Epithelial cell of proximal tubule (primary cell): ENCODE measurements around the genes ONECUT1 and PYGO1.

DNA sequence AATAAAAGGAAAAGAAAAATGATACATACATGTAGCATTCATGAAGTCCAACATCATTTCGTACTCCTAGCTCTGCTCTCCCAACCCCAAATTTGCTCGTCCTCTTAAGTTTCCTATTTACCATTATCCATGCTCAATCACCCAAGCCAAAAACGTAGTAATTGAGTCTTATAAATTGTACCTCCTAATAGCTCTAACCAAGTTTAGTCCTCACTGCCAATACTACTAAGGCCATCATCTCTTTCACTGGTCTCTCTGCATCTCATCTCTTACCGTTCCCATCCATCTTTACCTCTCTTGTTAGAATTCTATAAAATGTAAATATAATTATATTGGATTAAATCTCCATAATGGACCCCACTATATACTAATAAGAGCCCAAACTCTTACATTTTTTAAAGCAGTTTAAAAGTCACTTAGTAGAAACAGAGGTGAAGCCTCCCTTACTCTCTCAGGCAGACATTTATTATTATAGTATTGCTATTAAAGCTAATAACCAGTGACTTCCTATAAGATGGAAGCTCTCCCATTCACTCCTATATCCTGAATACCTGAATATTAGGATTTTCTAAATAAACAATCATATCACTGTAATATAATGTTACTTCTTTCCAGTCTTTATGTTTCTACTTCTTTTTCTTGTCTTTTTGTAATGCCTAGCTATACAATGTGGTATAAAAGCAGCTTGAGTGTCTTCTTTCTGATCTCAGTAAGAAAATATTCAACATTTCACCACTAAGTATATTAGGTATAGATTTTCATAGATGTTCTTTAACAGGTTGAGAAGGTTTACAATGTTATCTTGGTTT lies 41.6 kb downstream of the ATOSA start:
- RAMPAGE, long total RNA, result no peak
- RRBS, result no CpG with 5 or more reads among the region's 4 CpGs

- RAMPAGE, long total RNA, result no peak
- RRBS, result no CpG with 5 or more reads among the region's 4 CpGs
Observed at GRCh38 chr15:52650582-52651242, 28.5 kb downstream of the ATOSA start.

DNA sequence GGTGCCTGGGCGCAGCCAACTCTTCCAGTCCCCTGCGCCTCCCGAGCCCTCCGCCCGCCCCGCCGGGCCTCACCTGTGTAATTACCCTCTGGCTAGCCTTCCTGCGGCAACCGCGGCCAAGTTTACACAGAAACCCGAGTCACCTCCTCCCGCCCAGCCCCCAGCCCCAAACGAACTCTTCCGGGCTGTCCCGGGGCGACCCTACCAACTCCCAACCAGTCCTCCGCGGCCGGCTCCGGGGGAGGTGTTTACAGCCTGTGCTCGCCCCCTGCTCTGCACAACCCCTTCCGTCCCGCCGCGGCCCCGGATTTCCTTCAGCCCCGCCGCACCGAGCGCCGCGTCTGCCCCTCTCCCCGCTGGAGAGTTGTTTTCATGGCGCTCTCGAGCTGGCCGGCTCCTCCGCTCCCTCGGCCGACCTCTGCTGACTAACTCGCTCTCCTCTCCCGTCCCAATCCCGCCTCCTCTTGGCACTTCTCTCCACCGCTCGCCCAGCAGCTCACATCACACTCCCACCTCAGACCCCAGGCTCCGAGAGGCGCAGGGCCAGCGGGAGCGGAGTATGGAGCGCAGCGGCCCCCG lies 600 bp downstream of the ATOSA start:
- RAMPAGE, long total RNA, result no peak
- RRBS, result 1% methylated on average over 19 of the region's 51 CpGs

DNA sequence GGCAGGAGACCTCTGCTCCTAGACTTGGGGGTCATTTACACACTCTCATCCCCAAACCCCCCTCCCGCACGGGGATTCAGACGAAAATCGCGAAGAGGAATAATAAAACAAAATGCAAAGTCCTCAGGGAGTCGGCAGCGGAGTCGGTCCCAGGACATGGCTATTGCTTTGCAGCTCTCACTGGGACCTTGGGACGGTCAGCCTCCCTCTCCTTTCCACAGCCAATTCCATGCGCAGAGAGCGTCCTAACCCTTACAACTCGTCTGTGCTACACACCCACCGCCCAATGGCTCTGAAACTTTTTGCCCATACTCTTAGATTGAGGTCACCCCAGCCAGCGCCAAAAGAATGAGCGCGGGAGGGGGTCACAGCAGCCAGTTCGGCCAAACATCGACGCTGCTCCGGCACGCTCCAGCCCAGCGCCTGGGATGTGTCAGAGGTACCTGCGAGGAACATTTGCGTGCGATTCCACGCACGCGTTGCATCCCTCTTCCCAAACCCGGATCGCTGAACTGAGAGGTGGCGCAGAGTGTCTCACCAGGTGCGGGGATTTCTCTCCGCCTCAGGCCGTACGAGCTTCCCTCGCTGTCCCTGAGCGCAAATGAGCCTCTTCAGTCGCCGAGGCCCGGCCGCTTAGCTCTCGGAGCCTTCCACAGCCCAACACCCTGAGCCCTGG lies 2.1 kb downstream of the ONECUT1 start:
- RAMPAGE, long total RNA, result no peak
- RRBS, result 4% methylated on average over 7 of the region's 42 CpGs

DNA sequence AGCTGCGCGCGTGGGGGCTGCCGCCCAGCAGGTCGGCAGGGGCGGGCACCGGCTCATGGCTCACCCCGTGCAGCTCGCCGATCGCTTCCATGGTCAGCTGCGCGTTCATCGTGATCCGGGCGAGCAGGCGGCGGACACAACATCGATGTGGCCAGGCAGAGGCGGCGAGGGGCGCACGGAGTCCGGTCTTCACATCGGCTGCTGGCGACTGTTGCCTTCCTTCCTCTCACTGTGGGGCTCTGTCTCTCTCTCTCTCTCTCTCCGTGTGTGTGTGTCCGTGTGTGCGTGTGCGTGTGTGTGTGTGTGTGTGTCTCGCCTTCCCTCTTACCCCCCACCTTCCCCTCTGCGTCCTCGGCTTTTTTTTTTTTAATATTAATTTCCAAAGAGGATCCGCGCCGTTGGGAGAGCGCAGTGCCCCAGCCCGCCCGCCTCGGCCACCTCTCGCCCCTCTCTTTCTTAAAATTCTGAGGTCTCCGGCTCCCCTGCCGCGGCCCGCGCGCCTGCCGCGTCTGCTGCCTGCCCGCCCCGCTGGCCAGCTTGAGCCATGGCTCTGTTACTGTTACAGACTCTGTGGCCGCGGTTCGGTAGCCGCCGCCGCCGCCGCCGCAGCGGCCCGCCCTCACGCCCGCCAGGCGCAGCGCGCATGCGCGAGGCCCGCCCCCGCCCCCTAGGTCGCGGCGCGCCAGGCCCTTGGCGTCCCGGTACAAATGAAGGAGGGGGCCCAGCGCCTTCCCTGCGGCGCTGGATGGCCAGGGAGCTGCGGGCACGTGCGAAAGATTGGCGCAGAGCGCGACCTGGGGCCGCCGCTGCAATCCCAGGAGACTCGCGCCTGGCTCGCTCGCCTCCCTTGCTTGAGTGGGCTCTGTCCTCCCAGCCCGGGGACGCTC lies at the start of gene ONECUT1:
Gene ONECUT1 (minus strand): TSS at position 561 of the 887 bp plus-strand sequence.
- RAMPAGE, long total RNA, result no peak
- RRBS, result 3% methylated on average over 20 of the region's 94 CpGs

- RAMPAGE, long total RNA, result no peak
- RRBS, result no CpG with 5 or more reads among the region's 9 CpGs
Observed at GRCh38 chr15:52799842-52800350, 9.8 kb upstream of the ONECUT1 start.

DNA sequence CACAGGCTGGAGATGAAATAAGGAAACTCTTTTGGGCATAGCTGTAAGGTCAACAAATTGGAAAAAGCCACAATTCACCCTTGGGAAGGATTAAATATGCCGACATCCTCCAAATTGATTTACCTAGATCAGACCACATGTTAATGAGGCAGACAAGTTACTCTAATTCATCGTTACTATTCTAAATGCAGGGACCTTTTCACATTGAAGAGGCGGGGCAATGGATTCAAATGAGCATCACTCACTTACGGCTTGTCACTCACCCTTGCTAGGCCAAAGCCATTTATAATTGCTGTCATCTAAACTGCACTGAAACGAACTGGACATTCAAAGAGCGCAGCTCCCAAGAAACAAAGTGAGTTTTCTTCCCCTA lies 314.0 kb downstream of the WDR72 start:
- RAMPAGE, long total RNA, result no peak
- RRBS, result no CpG with 5 or more reads among the region's 6 CpGs

DNA sequence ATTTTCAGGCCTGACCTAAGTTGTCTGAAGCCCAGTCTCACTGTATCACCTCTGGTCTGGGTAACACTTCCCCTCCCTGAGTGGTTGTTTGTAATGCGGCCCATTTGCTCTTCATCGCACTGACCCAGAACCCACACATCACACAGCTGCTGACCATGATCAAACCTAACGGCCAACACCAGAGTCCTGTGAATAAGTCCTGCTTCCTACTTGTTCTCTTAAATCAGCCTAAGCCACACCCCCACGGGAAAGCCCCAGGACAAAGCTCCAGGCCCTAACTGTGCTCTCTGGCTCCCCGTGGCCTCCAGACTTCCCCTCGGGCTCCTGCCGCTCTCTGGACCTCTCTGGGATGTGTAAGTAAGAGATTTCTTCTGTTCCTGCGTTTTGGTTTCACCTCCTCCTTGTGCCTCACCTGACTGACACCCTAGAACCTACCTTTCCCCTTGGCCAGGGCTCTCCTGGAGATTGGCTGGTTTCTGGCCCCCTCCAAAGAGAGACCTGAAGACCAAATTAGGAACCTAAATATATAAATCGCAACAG lies 605.5 kb downstream of the UNC13C start:
- RAMPAGE, long total RNA, result no peak
- RRBS, result no CpG with 5 or more reads among the region's 9 CpGs

- RAMPAGE, long total RNA, result no peak
- RRBS, result no CpG with 5 or more reads among the region's 10 CpGs
Observed at GRCh38 chr15:55236984-55237759, 40.4 kb upstream of the RSL24D1 start.

DNA sequence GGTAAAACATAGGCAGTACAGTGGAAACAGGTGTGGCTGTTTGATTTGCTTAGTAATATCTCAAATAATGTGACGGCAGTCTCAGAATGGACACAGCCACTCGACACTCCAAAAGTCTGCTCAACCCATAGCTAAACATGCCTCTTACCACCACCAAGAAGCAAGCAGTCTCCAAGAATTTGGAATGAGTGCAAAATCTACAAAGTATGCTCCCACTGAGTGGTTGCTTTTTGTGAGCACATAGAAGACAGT lies 43.0 kb downstream of the RAB27A start:
- RAMPAGE, long total RNA, result no peak
- RRBS, result no CpG with 5 or more reads among the region's 2 CpGs

DNA sequence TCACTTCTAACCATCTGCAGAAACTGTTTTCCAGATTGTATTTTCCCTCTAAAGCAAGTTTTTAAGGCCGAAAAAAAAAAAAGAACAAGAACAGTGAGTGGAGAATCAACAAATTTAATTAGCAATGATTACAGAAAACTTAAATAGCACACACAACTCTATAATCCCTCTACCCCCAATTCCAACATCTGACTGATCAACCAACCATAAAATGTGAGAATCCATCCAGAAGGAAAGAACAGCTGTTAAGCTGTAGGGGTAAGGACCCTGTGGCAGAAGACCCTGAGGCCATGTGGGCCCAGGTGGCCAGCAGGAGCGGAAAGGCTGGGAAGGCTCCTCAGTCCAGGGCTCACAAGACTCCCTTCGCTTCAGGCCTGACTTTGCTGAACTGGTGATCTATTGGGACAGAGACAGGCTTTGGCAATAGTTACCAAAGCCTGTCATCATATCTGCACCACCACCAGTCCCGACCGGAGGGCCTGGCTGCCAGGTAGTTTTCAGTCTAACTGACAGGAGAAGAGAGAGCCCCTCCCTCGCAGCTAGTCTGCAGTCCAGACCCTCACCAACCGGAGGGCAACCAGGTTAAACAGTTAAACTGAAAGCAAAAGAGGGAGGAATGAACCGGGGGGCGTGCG lies 745 bp downstream of the RAB27A start:
- RAMPAGE, long total RNA, result no peak
- RRBS, result under 1% methylated on average over 6 of the region's 10 CpGs

GRCh38 chr15:55588052-55588705 lies at the start of gene PYGO1:
TSS of gene PYGO1 (minus strand) at chr15:55588345.
- RAMPAGE, long total RNA, result no peak
- RRBS, result 2% methylated on average over 21 of the region's 99 CpGs

- RAMPAGE, long total RNA, result no peak
- RRBS, result no CpG with 5 or more reads among the region's 14 CpGs
Observed at GRCh38 chr15:55652186-55652891, 64.2 kb upstream of the PYGO1 start.

DNA sequence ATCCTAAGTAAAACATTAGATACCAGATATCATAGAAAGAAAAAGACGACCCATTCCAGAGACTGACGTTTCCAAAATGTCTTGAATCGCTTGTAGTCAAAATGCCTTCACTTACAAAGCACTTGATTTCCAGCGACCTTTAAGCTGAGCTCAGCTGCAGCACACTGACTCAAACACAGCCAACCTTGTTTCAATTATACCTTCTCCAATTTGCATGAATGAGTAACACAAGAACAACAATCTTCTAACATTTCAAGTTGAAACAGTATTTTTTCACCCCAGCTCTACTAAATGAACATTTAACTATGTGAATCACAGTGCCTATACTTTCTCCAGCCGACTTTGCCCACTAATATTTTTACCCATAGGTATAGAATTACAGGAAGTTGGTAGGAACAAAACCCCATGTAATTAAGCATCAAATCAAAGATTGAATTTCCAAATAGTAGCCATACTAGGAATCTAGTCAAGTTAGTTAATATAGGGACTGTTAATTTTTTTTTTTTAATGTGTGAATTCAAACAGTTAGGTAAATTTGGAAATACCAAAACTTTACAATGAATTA lies 76.4 kb downstream of the NEDD4 start:
- RAMPAGE, long total RNA, result no peak
- RRBS, result no CpG with 5 or more reads among the region's 5 CpGs

GRCh38 chr15:56093738-56094832 lies 100.7 kb upstream of the NEDD4 start:
- RAMPAGE, long total RNA, result no peak
- RRBS, result 100% methylated on average over 1 of the region's 17 CpGs

- RAMPAGE, long total RNA, result no peak
- RRBS, result no CpG with 5 or more reads among the region's 8 CpGs
Observed at GRCh38 chr15:56244867-56245458, 1.3 kb upstream of the RFX7 start.

DNA sequence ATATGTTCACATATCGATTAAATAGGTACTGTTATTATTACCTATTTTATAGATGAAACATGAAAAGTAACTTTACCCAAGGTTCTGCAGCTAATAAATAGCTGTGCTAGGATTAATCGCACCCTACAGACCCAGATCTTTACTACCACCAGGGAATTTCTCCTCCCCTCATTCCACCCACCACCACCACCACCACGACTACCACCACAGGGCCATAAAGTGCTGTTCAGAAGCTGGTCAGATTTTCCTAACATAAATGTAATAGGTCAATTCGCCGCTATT lies 593 bp downstream of the MNS1 start:
- RAMPAGE, long total RNA, result no peak
- RRBS, result no CpG with 5 or more reads among the region's 5 CpGs

DNA sequence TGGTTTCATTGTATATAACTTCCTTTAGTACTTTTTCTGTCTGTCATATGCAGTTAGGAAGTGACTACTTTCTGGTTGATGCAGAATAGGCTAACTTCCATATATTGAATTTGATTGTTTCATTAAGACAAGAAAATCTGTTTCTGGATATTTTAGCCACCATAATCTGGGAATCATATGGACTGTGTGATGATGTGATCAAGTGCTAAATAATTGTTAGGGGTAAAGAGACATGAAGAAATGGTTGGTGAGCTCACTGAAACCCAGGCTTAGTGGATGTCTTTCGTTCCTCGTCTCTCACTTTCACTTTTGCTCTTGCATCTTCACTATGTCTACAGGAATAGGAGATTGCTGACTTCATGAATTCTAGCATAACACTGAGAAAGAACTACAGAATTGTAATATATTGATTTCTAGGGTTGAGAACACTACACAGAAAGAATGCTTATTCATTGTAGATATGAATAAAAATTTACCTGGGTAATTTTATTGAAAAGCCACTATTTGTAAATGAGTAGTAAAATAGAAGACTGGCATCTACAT lies 3.6 kb upstream of the MNS1 start:
- RAMPAGE, long total RNA, result no peak
- RRBS, result no CpG with 5 or more reads among the region's 2 CpGs

- RAMPAGE, long total RNA, result no peak
- RRBS, result no CpG with 5 or more reads among the region's 7 CpGs
Observed at GRCh38 chr15:56731914-56732531, 1.3 kb downstream of the ZNF280D start.

DNA sequence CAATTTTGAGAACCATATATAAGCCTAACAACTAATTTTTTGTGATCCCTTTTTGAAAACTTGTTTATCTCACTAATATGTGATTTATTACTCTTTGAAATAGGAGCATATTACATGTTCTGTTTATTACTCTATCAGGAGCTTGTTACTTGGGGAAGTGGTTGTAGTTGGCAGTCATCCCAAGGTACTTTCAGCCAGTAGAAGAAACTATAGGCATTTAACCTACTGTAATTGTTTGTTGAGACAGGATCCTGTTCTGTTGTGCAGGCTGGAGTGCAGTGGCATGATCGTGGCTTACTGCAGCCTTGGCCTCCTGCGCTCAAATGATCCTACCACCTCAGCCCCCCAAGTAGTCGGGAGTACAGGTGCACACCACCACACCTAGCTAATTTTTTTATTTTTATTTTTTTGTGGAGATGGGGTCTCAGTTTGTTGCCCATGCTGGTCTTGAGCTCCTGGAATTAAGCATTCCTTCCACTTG lies 195.7 kb downstream of the TCF12 start:
- RAMPAGE, long total RNA, result no peak
- RRBS, result no CpG with 5 or more reads among the region's 3 CpGs